Helper T cell (primary cell): ENCODE measurements around the genes OSTN and UTS2B.

GRCh38 chr3:190144669-190145165 lies 24.0 kb upstream of the P3H2 start:
- PRO-cap, 2 experiments: no peak in any of the 2 experiments

GRCh38 chr3:190533258-190534005 lies 19.5 kb downstream of the IL1RAP start:
- PRO-cap, 2 experiments: no peak in any of the 2 experiments

- PRO-cap, 2 experiments: no peak in any of the 2 experiments
Measured at GRCh38 chr3:190575448-190575933, 61.6 kb downstream of the IL1RAP start.

DNA sequence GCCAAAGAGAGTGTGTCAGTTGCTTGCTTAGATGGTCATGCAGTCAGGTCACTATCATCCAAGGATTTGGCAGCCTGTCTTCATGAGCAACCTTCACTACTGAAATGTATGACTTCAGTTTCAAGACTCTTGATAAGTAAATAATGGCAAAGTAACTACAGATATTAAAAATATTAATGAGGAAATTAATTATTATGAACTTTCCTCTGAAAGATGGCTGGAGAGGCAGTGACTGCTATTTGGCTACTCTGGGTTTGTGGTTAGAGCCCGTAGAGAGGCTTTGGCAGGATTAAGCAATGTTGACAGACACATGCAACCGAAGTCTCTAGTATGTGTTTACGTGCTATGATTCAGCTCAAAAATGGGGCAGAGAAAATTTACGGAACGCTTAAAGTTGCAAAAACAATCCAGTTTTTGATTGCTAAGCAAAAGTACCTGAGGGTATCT lies 133.7 kb downstream of the GMNC start:
- PRO-cap, 2 experiments: no peak in any of the 2 experiments

DNA sequence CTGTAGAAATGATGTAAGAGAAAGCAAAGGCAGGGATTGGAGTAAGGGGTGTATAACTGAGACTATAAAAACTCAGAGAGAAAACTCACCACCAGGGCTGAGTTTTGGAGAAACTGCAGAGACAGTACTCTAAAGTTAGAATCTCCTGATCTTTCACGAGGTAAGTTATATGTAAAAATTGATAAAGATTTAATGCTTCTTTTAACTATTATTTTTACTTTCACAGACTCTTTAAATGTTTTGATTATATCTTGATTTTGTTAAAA lies at the start of gene OSTN:
OSTN (plus strand) TSS at position 94 of the 266 bp plus-strand sequence.
- PRO-cap, 2 experiments: no peak in any of the 2 experiments

- PRO-cap, 2 experiments: no peak in any of the 2 experiments
Measured at GRCh38 chr3:191246105-191246552, 47.1 kb downstream of the OSTN start.

DNA sequence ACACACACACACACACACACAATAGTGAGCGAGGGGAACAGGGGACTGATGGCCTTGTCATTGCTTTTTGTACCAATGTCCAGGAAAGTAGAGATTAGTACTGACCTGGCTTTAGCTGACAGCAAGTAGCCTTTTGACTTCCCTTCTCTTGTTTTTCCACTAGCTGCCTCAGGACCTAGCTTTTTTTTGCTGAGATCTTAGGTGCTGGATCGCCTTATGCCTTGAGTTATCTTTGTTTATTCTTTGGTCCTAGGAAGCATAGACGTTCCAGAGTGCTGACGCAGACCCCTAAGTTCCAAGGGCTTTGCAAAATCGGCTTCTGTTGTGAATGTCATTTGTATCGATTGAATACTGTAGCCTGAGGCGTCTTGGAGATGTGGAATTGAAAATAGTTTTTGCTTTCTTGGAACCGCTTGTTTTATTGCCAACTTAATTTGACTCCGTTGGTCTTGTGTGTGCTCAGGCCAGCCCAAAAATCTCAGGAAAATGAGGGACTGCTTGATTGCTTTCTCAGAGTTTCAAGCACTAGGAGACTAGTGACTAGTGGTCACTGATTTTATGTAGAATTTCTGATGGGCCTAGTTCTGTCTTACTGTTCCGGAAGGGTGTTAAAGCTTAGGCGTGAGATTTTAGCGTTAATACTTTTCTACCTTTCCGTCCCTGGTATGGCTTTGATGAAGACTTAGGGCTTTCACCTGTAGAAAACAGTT lies at the start of gene UTS2B:
UTS2B (minus strand) TSS at position 218 of the 710 bp plus-strand sequence.
- PRO-cap, 2 experiments: no peak in any of the 2 experiments

GRCh38 chr3:192727002-192727243 lies 418 bp downstream of the FGF12 start:
- PRO-cap, 2 experiments: no peak in any of the 2 experiments

DNA sequence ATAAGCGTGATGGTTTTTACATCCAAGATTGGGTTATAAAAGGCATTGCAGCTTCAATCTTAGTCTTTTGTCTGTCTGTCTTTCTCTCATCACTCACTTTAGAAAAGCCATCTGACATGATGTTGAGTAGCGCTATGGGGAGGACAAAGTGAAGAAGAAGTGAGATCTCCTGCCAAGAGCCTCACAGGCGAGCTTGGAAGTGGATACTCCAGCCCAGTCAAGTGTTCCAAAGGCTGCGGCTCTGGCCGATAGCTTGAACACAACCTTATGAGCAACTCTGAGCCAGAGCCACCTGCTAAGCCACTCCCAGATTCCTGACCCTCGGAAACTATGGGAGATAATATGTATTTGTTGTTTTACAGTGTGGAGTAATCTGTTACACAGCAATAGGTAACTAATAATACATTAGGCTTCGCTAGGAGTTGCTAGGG lies 76.3 kb downstream of the MB21D2 start:
- PRO-cap, 2 experiments: no peak in any of the 2 experiments

GRCh38 chr3:192867631-192868433 lies 49.8 kb downstream of the MB21D2 start:
- PRO-cap, 2 experiments: no peak in any of the 2 experiments

DNA sequence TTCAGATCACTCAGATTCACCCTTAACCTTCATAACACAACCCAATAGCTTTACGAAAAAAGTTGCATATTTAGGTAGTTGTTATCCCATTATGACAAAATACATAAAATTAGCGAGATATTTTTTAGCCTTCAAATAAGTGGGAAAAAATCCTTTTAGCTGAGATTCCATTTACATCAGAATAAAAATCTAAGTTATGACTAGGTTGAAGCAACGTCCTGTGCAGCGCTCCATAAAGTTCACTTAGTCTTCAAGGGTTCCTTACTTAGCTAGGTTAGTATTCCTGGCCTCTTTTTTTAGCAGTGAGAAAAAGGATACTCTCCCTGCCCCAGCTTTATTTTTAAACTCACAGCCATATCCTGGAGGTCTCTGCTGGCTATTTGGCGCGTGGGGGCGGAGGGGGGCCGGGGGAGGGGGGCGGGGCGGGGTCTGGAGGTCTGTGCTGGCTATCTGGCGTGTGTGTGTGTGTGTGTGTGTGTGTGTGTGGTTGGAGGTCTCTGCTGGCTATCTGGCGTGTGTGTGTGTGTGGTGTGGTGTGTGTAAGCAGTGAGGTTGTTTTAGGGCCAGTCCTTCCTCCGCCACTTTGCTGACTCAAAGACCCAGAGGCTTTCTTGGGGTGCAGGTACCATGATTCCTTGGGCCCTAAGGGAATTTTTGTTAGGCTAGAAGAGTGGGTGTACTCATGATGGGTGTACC lies 674 bp upstream of the PLAAT1 start:
- PRO-cap, 2 experiments: no peak in any of the 2 experiments

GRCh38 chr3:193311068-193311529 lies 67.5 kb downstream of the ATP13A5 start:
- PRO-cap, 2 experiments: no peak in any of the 2 experiments

DNA sequence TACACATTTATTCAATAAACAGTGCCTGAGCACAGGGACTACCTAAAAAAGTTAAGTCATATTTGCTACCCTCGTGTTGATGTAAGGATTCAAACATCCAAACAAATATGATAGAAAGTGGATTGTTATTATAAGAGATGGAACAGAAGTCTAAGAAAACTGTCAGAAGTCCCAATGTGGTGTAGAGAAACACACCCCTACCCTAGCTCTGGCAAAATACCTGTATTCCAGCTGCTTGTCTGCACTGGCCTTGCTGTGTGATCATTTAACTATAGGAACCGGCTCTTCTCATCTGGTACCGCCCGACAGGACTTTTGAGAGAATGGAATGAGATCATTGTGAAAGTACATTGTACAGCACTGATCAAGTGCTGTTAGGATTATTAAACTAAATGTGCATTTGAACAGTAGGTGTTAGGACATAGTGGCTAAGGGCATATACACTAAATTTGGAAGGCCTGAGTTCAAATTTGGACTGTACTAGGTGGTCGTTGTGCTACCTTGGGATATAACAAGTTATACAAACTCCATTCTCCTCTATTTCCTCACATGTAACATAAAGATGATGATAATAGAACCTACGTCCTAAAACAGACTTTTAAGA lies 1.0 kb upstream of the ATP13A4 start:
- PRO-cap, 2 experiments: no peak in any of the 2 experiments

DNA sequence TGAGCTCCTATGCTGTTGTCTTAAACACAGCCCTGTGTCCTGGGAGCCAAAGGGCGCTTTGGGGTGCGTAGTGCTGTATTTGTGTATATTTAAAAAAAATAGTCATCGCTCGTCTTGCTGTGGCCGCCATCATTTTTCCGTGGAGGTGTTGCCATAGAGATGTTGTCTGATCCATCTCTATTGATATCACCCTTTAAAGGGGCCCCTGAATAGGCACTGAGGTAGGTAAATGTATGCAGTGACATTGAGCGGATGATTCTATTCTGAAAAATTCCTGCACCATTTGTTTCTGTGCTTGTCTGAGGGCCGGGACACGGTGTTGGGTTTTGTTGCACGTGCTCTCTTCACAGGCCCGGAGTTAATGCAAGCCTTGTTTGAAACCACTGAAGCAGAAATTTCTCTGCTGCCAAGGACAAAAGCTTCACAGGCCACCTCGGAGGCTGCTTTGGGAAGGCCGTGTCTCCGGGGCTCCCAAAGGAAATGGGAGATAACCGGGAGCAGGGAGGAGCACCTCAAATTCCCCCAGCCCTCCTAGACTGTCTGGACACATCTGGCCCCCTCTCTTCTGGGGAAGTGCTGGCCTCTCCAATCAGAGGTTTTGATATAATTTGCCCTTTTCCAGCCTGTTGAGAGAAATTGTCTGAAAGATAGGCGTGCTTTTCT lies 179.3 kb downstream of the OPA1 start:
- PRO-cap, 2 experiments: no peak in any of the 2 experiments

- PRO-cap, 2 experiments: no peak in any of the 2 experiments
Measured at GRCh38 chr3:193826031-193826970, 233.3 kb downstream of the OPA1 start.

DNA sequence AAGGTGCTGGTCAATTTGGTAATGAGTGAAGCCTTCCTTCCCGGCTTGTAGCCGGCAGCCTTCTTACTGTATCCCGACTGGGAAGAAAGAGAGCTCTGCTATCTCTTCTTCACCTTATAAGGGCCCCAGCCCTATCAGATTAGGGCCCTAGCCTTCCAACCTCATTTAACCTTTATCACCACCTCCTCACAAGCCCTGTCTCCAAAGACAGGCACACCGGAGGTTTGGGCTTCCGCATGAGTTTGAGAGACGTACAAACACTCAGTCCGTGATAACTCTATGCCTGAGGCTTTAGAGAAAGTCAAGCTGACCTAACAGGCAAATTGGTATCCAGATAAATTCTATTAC lies 243.9 kb downstream of the OPA1 start:
- PRO-cap, 2 experiments: no peak in any of the 2 experiments

DNA sequence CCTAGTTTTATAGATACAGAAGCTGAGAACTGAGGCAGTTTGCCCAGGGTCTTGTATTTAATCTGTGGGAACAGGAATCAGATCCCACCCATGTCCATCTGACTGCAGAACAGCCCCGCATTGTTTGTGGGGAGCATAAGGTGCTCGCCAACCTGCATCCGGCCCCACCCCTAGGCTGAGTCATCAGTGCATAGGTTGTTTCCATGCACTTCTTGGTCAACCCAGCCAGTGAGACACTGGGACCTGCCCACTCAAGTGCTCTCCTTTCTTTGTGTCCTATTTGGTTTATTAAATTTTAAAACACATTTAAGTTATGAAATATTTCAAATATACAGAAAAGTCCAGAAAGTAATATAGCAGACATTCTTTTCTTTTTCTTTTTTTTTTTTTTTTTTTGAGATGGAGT lies 266.2 kb downstream of the OPA1 start:
- PRO-cap, 2 experiments: no peak in any of the 2 experiments

GRCh38 chr3:194040456-194041053 lies 95.4 kb upstream of the HES1 start:
- PRO-cap, 2 experiments: no peak in any of the 2 experiments

DNA sequence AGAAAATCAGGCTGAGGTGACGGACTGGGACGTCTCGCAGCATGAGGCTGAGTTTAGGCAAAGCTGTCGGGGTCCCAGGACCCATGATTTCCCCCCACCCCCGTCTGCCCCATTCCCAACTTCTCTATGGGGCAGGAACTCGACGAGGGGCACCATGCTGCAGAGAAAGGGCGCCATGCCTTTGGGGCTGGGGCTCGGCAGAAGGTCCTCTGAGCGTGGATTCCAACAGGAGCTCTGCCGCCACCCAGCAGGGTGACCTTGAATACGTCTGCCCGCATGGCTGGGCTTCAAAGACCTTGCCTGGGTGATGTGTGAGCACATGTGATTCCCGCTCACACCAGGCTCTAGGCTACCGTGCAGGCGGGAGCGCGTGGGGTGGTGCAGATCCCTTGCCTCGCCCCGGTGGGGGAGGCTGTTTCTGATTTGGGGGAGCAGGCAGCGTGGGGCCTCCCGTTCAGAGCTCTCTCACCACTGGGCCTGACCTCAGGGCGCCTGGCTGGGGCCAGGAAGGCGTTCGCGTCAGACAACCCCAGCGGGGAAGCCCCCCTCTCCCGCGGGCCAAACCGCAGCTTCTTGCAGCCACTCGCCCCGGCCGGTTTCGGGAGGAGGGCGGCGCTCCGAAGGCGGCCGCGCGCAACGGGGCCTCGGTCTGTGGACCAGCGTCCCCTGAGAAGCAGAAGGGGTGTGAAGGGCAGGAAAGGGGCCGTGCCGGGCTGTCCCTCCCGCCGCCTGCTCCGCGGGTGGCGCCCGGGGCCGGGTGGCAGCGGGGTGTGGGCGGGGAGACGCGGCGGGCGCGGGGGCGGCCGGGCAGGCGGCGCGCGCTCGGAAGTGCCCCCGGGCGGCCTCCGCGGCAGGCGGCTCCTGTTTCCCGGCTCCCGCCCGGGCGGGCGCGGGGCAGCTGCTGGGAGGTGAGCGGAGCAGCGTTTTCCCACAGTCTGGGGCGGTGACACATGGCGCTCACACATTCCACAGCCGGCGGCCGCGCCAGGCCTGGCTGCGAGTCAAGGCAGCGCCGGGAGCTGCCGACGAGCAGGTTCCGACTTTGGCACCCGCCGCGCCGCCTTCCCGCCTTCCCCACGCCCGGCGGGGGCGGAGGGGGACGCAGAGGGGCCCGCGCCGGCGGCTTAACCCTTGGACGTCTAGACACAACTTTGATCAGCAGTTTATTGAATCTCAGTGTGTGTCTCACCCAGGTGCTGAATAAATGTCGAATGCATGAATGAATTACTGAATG lies 65.2 kb upstream of the HES1 start:
- PRO-cap, 2 experiments: peak in 2 of 2 experiments; most common plus-strand start position 676 of the sequence (in 2); most common minus-strand start position 653 of the sequence (in 1)

GRCh38 chr3:194082489-194083368 lies 53.2 kb upstream of the HES1 start:
- PRO-cap, 2 experiments: no peak in any of the 2 experiments